Foreskin keratinocyte (primary cell): Measurements from ENCODE around the genes GJD2 and ZNF770.

DNA sequence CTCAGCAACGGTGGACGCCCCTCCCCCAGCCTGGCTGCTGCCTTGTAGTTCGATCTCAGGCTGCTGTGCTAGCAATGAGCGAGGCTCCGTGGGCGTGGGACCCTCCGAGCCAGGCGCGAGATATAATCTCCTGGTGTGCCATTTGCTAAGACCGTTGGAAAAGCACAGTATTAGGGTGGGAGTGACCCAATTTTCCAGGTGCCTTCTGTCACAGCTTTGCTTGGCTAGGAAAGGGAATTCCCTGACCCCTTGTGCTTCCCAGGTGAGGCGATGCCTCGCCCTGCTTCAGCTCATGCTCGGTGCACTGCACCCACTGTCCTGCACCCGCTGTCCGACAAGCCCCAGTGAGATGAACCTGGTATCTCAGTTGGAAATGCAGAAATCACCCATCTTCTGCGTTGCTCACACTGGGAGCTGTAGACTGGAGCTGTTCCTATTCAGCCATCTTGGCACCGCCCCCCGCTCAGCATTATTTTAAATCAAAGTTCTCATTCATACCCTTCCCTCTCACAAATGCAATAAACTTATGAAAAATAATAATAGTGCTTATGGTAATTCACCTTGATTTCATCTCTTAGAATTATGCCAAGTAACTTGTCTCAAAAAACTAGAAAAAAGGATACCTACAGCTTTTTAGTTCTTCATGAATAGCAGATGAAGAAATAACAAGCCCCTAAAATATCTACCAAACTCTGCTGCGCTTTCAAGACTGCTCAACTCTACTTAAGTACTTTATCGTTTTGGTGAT is 61.5 kb upstream of the OCA2 start:
- RAMPAGE, total RNA: no peak

DNA sequence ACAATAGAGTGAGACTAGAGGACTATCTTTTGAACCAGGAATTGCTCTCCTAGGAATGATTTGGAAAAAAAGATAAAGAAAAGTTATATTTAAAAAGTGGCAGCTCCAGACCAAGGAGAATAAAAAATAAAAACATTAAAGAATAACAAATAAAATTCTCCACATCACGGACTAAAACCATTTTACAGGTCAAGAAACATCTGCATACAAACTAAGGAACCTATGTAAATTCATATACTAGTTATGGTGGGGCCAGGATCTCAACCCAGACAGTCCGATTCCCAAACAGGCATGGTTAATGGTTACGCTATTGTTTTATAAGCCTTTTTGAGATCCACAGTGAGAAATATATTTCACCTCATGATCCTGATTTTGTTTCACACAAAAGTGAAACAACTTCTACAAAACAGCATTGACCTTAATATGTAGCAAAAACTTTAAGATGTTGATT is 1.9 kb downstream of the NSMCE3 start:
- RAMPAGE, total RNA: no peak

GRCh38 chr15:29345489-29345918 is 75.9 kb upstream of the NSMCE3 start:
- RAMPAGE, total RNA: no peak

DNA sequence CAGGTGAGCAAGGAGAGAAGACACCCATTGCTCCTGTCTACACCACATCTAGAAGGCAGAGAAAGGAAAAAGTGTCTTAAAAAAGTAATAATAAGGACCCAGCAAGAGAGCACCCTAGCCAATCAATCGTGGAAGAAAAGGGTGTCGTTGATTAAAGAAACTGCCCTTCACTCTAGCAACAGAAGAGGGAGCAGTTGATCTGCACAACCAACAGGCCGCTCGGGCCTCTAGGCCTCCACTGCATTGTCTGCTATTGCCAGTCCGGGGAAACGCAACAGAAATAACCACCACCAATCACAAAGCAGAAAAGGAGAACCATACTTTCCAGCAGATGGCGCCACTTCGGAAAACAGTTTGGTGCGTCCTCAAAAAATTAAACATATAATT is 97.2 kb upstream of the ENTREP2 start:
- RAMPAGE, total RNA: no peak

- RAMPAGE, total RNA: no peak
Measured at GRCh38 chr15:29687811-29688603, 117.2 kb upstream of the ENTREP2 start.

GRCh38 chr15:30489302-30489863 is 62.5 kb upstream of the GOLGA8Q start:
- RAMPAGE, total RNA: no peak

DNA sequence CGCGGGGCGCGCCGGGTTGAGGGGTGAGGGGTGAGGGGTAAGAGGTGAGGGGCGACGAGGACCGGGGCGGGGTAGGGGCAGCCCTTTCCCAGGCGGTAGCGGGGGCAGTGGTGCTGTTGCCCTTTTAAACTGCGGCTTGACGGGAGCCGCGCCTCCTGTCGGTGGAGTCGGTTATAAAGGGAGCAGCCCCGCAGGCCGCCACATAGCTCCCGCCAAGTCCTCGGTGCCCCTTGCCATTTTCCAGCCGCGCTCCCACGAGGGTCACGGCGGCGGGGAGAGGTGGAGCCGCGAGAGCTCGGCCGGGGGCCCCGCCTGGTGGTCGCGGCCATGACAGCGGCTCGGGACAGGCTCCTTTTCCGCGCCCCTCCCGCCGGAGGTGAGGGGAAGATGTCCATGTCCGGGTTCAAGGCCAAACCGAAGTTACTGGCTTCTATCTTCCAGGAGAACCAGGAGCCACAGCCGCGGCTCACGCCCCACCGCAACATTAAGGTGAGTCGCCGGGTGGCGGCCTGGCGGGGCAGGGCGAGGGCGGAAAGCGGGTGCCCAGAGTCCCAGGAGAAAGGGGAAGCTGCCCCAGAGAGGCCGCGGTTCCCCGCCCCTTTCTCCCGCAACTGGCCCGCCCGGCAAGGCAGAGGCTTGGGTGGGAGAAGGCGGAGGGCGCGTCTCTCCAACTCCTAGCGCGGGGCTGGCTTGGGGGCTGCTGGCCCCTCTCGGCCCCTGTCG is 20.8 kb downstream of the GOLGA8Q start:
- RAMPAGE, total RNA: no peak

DNA sequence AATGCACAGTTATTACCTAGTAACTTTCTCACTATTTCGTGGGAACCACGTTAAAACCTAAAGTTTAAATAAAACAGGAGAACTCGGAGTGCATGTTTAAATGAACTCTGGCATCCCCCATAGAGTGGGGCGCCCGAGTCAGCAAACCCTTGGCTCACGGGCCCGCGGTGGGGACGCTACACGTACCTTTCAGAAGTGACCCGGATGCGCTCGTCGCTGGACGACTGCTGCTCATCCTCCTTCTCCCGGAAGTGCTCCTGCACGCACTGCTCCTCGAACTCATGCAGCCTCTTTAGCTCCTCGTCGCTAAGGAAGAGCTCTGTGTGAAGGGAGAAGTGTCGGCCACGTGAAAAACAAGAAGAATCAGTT is 34.5 kb upstream of the MTMR10 start:
- RAMPAGE, total RNA: no peak

GRCh38 chr15:31062822-31063297 is 38.7 kb downstream of the TRPM1 start:
- RAMPAGE, total RNA: no peak

DNA sequence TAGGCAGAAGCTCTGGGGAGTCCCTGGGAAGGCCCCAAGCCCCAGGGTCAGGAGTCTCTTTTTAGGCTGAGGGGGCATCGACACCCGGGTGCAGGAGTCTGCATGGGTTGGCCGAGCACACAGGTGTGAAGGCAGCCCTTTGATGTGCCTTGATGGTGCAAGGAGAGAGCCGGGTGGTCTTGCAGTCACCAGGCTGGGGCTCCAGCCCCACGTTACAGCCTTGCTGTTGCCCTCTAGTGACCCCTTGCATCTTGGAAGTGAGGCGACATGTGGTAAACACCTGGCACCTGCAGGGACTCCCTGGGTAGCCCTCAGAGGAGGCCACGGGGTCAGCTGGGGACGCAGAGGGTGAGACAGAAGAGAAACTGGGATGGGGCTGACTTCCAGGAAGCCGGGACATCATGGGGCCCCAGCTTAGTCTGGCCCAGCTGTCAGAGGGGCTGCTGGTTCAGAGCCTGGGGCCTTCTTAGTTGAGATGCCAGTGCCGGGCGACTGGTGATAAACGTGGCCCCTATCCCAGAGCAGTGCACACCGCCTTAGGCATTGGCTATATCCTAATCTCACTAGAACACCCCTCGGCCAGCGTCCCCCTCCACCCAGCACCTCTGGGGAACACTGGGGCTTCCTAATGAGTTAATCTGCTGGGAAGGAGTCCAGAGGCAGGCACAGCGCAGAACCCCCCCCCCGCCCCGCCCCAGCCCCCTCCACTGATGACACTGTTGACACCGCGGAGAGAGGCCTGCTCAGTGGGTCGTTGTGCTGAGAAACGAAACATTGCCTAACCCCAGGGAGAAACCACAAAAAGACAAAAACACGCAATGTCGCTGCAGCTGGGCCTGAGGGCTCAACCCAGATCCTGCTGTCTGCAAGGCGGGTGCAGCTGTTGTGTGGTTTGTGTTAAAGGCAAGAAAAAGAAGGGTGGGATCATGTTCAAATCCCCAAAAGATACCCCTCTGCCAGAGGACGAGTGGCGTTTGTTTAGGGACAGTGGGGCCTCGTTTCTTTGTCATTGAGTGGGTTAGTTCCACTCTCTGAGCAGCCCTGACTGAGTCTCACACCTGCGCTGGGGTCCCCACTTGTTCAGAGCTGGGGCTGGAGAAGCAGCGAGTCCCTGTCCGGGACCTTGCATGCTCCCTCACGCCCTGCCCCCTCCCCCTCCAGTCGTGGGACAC is 60.5 kb upstream of the KLF13 start:
- RAMPAGE, total RNA: no peak

DNA sequence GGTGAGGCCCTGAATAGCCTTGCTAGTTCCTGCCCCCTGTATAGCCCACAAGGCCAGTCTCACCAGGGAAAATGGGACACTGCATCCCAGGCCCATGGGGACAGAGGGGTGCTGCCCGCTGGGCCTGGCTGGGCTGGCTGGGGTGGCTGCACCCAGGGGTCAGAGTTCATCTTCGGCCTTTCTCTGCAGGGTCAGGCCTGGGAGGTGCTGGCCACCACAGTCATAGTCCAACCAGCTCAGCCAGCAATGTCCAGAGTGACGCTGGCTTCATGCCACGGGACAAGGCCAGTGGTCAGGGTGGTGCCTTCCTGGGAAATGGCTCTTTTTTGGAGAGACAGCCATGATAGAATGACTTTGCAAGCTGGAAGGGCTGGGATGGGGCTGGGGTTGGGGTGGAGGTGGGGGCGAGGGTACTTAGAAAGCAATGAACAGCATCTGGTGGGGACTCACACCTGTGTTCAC is 22.3 kb upstream of the KLF13 start:
- RAMPAGE, total RNA: no peak

DNA sequence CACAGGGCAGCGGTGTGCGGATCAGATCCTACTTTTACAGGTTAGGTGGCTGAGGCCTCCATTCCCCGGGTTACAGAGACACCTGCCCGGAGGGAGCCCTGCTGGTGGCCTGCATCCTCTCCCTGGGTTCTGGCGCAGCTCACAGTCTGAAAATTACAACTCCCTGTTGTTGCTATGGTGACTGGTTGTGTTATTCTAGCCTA is 21.7 kb upstream of the KLF13 start:
- RAMPAGE, total RNA: no peak

- RAMPAGE, total RNA: no peak
Measured at GRCh38 chr15:31356841-31358176, 30.7 kb downstream of the KLF13 start.

- RAMPAGE, total RNA: no peak
Measured at GRCh38 chr15:31362086-31362528, 35.5 kb downstream of the KLF13 start.

DNA sequence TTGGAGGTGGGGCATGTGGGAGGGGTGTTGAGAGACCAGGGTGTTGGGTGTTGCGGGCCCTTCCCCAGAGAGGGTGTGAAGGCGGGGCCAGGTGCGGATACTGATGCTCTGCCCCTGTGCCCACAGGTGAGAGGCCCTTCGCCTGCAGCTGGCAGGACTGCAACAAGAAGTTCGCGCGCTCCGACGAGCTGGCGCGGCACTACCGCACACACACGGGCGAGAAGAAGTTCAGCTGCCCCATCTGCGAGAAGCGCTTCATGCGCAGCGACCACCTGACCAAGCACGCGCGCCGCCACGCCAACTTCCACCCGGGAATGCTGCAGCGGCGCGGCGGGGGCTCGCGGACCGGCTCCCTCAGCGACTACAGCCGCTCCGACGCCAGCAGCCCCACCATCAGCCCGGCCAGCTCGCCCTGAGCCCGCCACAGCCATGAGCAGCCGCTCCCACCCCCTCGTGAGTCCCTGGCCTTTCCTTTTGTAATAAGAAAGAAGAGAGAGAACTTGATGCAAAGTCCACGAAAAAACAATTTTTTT is 45.3 kb downstream of the KLF13 start:
- RAMPAGE, total RNA: no peak

DNA sequence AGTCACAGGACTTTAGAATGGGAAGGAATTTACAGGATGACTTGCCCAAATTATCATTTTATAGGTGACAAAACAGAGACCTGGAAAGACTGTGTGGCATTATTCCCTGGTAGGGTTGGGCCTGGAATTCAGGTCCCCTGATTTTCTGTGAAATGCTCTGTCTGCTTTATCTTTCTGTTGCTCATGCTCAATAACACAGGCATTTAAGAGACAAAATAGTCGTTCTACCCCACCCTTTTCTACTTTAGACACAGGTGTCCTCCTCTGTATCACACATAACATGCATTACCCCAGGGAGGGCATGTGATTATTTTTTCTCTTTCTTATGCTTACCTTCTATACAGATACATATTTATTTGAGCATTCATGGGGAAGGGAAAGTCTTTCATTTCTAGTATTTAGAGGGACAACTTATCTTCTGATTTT is 82.8 kb downstream of the GREM1 start:
- RAMPAGE, total RNA: no peak

GRCh38 chr15:34039492-34040125 is 605 bp upstream of the AVEN start:
- RAMPAGE, total RNA: no peak

DNA sequence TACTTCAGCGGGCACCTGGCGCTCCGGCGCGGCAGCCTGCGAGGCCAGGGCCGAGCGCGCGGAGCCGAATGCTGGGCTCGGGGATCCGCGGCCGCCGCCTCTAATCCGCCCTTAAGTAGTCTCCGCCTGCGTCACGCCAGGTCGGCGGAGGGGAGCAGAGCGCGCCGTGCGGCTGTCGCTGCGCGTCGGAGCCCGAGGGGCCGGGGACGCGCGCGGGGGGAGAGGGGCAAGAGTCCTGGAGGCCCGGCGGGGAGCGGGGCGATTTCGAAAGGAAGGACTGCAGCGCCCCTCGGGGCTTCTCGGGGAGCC is at the start of gene GJD2:
Gene GJD2 (minus strand): TSS at position 89 of the 309 bp plus-strand sequence.
- RAMPAGE, total RNA: no peak

- RAMPAGE, total RNA: no peak
Measured at GRCh38 chr15:34810537-34811080, 15.3 kb upstream of the ACTC1 start.

- RAMPAGE, total RNA: start-site peak on the minus strand at chr15:34988238-34988291, 165 and 84 reads in 2 replicates
Measured at GRCh38 chr15:34988142-34988983, at the start of gene ZNF770. Gene ZNF770 (minus strand): TSS chr15:34988287.